Peritoneum (tissue), 1 donor: Measurements from ENCODE around the genes GPR65 and PSMC1.

DNA sequence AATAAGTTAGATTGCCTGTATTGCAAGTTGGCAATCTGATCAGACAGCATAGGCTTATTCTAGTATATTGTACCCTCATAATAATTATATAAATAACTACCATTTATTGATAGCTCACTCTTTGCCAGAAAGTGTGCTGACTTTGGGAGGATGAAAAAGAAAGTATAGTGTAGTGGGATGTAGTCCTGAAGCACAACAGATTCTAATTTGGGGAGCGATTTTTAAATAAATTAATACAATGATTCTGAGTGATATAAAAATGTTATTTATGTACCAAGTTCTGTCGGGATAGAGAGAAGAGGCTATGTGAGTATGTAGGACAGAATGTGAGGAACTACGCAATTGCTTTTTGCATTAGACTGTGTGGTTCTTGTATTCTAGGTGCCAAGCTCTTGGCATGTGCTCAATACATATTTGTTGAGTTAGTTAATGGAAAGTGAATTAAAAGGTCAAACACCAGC, 853.8 kb upstream of the SEL1L start:
- PRO-cap: no peak

DNA sequence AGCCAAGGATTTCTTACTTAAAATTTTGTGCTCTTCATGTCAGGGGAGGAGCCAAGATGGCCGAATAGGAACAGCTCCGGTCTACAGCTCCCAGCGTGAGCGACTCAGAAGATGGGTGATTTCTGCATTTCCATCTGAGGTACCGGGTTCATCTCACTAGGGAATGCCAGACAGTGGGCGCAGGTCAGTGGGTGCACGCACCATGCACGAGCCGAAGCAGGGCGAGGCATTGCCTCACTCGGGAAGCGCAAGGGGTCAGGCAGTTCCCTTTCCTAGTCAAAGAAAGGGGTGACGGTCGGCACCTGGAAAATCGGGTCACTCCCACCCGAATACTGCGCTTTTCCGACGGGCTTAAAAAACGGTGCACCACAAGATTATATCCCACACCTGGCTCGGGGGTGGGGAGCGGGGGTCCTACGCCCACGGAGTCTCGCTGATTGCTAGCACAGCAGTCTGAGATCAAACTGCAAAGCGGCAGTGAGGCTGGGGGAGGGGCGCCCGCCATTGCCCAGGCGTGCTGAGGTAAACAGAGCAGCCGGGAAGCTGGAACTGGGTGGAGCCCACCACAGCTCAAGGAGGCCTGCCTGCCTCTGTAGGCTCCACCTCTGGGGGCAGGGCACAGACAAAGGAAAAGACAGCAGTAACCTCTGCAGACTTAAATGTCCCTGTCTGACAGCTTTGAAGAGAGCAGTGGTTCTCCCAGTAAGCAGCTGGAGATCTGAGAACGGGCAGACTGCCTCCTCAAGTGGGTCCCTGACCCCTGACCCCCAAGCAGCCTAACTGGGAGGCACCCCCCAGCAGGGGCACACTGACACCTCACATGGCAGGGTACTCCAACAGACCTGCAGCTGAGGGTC, 1890.5 kb upstream of the FLRT2 start:
- PRO-cap: no peak

GRCh38 chr14:84657684-84658096, 872.3 kb upstream of the FLRT2 start:
- PRO-cap: no peak

- PRO-cap: no peak
Observed at GRCh38 chr14:85363799-85364055, 166.2 kb upstream of the FLRT2 start.

DNA sequence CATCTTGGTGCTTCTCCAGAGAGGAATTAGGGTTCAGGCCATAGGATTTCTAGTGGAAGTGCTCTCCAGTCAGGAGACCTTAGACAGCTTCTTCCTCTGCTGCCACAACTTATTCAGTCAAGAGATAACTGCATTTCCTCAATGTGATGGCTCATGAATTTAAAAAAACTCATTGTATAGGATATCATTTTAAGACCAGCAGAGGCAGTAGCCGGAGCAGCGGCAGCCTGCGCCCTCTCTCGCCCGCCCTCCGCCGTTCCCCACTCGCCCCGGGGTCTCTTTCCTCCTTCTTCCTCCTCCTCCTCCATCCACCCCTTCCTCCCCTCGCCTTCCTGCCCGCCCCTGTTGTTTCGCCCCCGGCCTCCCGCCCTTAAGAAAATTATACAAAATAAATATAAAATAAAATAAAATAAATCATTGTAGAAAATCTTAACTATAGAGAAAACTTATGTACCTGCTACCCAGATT, 687.6 kb downstream of the FLRT2 start:
- PRO-cap: no peak

DNA sequence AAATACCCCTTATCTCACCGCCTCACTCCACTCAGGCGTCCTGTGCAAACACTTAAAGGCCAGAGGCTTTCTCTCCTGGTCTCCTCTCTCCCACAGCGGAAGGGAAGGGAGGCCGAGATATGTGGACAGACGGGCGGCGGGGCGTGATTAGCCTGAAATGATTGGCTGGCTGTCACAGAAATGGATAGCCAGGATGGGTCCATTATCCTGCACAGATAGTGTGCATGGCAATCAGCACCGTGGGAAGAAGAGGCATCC, 301.5 kb downstream of the GALC start:
- PRO-cap: no peak

- PRO-cap: no peak
Observed at GRCh38 chr14:87989624-87990487, 3.1 kb downstream of the GALC start.

- PRO-cap: no peak
Observed at GRCh38 chr14:88004858-88005713, at the start of gene GPR65. Gene GPR65 (plus strand): TSS chr14:88005135.

DNA sequence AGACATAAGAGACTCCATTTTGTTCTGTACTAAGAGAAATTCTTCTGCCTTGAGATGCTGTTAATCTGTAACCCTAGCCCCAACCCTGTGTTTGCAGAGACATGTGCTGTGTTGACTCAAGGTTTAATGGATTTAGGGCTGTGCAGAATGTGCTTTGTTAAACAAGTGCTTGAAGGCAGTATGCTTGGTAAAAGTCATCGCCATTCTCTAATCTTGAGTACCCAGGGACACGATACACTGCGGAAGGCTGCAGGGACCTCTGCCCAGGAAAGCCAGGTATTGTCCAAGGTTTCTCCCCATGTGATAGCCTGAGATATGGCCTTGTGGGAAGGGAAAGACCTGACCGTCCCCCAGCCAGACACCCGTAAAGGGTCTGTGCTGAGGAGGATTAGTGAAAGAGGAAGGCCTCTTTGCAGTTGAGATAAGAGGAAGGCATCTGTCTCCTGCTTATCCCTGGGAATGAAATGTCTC, 19.5 kb downstream of the GPR65 start:
- PRO-cap: no peak

- PRO-cap: no peak
Observed at GRCh38 chr14:88129825-88130640, 125.1 kb downstream of the GPR65 start.

DNA sequence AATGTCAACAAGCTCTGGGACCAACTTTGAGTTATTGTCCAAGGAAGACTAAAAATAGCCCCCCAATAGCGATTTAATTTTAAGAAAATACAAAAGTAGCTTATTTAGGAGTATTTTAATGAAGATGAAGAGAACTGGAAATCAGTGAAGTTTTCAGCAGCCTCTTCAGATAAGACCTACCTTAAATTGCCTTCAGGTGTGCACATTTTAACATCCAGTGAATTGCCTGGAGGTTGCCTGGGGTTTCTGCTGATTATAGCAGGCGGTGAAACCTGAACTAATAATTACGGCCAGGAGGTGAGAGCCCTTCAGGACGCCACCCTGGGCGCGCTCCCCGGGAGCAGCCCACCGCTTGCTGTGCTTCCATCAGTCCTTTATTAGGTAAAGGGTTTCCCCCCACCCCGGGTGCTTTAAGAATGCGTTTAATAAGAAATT, 1.2 kb downstream of the EML5 start:
- PRO-cap: no peak

DNA sequence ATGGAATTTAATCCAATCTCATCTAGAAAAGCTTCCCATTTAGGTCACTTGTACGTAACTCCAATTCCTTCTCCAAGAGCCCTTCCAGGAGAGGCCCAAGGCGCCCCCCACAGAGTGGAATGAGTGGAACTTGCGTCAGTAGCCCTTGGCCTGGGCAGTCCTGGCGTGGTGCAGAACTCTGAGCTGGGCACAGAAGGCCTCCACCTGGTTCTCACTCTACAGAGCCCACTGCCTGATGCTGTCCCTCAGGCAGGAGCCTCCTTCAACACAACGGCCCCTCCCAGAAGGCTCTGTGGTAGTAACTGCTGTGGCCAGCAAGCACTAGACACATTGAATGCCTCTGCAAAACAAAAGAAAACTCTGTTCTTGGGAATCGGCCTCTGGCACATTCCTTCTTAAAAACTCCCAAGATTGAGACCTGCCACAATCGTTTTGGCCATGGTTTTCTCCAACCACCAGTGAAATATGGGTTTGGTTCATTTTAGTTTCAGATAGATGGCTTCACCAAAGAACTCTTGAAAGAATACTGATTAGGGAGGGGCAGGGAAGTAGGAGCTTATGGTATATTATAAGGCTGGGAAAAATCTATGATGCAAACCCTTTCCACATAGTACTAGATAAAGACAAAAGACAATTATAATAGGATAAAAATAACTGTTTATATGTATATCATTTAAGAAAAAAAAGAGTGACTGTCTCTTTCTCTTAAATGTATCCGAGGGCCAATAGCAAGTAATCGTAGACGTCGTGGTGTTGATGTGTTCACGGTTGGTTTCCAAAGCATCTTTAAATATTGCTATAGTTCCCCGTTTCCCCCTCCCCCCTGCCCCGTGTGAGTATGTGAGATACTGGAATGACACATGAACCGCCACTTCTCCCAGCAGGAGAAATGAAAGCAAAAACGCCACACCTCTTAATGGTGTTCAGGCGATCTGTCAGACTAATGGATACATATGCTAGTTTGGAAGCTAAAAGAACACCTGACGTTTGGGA, 258.7 kb downstream of the FOXN3 start:
- PRO-cap: no peak

DNA sequence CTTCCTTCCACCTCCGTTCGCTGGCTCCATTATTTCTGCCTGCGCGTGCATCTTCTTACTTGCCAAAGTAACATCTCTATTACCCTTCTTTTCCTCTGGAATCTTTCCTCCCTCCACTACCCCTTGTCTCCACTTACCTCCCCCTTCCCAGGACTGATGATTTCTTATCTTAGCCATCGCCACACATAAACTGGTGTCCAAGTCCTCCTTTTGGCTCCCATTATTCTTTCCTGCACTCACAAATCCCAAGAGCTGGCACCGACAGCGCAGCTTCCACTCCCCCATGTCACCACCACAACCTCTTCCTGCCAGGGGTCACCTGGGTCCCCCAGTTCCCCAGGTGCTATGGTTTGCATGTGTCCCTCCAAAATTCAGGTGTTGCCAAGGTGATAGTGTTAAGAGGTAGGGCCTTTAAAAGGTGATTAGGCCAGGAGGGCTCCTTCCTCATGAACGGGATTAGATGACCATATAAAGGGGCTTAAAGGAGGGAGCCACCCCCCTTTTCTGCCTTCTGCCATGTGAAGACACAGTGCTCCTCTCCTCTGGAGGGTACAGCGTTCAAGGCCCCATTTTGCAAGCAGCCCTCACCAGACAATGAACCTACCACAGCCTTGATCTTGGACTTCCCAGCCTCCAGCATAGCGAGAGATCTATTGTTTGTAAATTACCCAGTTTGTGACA, 124.8 kb downstream of the FOXN3 start:
- PRO-cap: no peak

GRCh38 chr14:89293391-89293817, 123.6 kb downstream of the FOXN3 start:
- PRO-cap: no peak

DNA sequence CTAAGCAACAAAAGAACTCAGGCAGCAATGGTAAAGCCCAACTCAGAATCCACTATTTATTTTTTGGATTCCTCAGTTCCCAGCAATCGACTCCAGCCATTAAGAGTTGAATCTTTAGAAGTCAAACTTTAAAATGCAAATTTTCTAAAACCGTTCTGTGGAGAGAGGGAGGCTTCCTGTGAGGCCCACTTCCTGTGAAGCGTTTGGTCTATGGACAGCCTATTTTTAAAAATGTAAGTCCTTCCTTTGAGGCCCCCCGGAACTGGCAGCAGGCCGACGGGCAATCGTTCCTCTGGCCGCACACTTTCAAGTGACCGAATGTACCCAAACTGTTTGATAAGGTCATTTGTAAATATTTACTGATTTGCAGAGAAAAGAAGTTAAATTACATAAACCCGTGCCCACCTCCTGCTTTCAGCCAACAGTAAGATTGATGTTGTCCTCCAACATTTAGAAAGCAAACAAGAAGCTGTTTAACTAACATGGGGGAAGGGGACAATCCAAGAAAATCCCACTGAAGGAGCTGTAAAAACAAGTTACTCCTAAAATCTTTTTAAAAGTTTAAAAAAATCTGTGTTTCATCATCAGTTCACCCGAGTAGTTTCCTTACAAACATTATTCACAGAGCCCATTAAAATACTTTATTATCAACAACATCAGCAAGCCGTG, 65.5 kb downstream of the FOXN3 start:
- PRO-cap: no peak

- PRO-cap: no peak
Observed at GRCh38 chr14:89403377-89403782, 13.7 kb downstream of the FOXN3 start.

- PRO-cap: no peak
Observed at GRCh38 chr14:89617876-89618763, 201.1 kb upstream of the FOXN3 start.

GRCh38 chr14:89641830-89642367, 224.9 kb upstream of the FOXN3 start:
- PRO-cap: no peak

- PRO-cap: no peak
Observed at GRCh38 chr14:89648445-89649159, 231.6 kb upstream of the FOXN3 start.

DNA sequence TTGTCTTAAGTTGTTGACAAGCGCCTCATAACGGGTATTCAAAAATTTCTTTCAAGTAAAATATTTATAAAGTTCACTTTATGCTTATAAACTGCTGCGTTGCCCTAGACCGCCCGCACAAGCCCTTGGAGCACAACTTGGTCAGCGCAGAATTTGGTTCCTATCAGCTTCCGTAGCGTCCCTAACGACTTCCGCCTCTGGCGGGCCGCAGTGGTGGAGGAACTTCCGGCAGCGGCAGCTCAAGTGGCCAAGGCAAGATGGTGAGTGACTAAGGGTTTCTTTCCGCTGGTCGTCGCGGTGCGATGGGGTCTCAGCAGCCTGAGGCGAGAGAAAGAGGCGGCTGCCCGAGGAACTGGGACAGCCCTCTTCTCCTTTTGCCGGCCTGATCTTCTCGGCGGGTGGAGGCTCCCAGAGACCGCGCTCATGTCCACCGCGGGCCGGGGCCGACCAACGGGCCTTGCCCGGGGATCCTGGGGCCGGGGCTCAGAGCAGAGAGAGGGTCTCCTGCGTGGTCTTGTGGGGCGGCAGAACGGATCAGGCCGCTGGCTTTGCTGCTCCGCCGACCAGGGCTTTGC, at the start of gene PSMC1:
Gene PSMC1 (plus strand): TSS at position 213 of the 575 bp plus-strand sequence.
- PRO-cap: bidirectional peak, plus-strand start at position 277 of the sequence, minus-strand start at position 139 of the sequence